Skin of body (tissue), 2 donors: ENCODE measurements around the genes TESPA1, OR6C74, METTL7B, RDH5, PA2G4 and ESYT1.

DNA sequence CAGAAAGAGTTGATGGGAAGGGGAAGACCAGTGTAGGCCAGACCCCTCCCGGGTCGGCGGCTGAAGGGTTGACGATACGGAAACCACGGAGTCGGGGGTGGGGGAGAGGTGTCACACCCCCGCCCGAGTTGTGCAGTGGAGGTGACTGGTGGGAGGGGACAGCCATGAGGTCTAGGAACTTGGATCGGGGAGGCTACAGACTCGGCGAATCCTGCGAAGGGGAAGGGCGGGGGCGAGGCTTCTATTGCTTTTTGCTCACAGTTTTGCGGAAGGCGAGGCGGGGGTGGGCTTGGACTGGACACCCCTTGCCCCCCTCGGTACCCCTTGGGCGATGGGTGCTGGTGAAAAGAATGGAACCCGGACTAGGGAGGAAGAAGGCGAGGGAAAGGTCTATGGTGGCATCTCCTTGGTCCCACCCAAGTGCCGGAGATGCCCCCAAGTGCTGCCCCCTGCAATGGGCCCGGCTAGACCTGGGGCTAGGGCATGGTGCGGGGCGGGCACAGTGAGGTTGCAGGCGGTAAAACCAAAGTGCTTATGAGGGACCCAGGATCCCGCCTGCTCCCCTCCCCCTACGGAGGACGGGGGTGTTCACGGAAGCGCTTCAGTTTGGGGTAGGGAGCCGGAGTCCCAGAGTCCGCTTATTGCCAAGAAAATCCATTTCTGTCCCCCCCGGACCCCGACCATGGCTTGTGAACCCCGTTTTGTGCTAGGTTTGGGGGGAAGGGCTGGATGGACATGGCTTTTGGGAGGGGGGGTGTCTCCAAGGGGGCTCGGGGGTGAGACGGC is 5.1 kb upstream of the GPR84 start:
- RAMPAGE, long total RNA: no peak

GRCh38 chr12:54984495-54985729 is at the start of gene TESPA1:
TSS of gene TESPA1 (minus strand) at chr12:54984762.
- RAMPAGE, long total RNA: no peak

DNA sequence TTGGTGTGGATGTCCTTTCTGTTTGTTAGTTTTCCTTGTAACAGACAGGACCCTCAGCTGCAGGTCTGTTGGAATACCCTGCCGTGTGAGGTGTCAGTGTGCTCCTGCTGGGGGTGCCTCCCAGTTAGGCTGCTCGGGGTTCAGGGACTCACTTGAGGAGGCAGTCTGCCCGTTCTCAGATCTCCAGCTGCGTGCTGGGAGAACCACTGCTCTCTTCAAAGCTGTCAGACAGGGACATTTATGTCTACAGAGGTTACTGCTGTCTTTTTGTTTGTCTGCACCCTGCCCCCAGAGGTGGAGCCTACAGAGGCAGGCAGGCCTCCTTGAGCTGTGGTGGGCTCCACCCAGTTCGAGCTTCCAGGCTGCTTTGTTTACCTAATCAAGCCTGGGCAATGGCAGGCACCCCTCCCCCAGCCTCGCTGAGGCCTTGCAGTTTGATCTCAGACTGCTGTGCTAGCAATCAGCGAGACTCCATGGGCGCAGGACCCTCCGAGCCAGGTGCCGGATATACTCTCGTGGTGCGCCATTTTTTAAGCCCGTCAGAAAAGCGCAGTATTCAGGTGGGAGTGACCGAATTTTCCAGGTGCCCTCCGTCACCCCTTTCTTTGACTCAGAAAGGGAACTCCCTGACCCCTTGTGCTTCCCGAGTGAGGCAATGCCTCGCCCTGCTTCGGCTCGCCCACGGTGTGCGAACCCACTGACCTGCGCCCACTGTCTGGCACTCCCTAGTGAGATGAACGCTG is 40.7 kb downstream of the OR9K2 start:
- RAMPAGE, long total RNA: no peak

GRCh38 chr12:55244192-55244715 is at the start of gene OR6C74:
TSS of gene OR6C74 (plus strand) at chr12:55244609.
- RAMPAGE, long total RNA: no peak

DNA sequence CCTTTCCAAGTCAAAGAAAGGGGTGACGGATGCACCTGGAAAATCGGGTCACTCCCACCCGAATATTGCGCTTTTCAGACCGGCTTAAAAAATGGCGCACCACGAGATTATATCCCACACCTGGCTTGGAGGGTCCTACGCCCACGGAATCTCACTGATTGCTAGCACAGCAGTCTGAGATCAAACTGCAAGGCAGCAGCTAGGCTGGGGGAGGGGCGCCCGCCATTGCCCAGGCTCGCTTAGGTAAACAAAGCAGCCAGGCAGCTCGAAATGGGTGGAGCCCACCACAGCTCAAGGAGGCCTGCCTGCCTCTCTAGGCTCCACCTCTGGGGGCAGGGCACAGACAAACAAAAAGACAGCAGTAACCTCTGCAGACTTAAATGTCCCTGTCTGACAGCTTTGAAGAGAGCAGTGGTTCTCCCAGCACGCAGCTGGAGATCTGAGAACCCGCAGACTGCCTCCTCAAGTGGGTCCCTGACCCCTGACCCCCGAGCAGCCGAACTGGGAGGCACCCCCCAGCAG is 7.9 kb upstream of the OR6C68 start:
- RAMPAGE, long total RNA: no peak

GRCh38 chr12:55680850-55682010 is at the start of gene METTL7B:
TSS of gene METTL7B (plus strand) at chr12:55681736.
- RAMPAGE, long total RNA: no peak

- RAMPAGE, long total RNA: no peak
Measured at GRCh38 chr12:55706115-55706696, 1.5 kb downstream of the ITGA7 start.

GRCh38 chr12:55713032-55713530 is 2.8 kb upstream of the BLOC1S1 start:
- RAMPAGE, long total RNA: no peak

- RAMPAGE, long total RNA: no peak
Measured at GRCh38 chr12:55715141-55715710, 620 bp upstream of the BLOC1S1 start.

DNA sequence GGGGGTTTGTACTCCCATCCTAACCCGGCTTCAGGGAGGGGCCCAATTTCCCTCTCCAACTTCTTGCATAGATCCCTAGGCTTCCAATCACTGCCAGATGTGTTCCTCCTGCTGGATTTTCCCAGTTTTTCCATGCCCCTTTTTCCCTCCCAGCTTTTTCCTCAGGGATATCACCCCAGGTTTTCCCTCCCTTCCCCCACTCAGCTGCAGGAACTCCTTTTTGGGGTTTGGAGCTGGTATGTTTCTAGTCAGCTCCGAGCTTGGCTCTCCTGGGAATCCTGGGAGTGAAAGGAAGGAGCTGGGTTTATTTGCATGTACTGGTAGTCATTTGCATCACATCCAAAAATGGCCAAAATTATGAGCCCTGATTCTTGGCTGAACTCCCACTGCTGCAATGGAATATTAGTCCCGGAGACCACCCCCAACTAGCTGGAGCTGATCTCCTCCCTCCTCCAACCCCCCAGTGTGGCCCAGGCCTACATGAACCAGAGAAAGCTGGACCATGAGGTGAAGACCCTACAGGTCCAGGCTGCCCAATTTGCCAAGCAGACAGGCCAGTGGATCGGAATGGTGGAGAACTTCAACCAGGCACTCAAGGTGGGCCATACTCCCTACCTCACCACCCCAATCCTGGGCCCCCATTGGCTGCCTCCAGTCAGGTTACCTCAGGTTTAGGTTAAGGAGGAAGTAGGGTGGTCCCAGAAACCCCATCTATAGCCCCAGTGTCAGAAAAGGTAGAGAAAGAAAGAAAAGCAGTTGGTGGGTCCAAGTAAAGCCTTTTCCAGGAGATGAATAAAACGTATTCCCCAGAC is 1.4 kb upstream of the RDH5 start:
- RAMPAGE, long total RNA: no peak

DNA sequence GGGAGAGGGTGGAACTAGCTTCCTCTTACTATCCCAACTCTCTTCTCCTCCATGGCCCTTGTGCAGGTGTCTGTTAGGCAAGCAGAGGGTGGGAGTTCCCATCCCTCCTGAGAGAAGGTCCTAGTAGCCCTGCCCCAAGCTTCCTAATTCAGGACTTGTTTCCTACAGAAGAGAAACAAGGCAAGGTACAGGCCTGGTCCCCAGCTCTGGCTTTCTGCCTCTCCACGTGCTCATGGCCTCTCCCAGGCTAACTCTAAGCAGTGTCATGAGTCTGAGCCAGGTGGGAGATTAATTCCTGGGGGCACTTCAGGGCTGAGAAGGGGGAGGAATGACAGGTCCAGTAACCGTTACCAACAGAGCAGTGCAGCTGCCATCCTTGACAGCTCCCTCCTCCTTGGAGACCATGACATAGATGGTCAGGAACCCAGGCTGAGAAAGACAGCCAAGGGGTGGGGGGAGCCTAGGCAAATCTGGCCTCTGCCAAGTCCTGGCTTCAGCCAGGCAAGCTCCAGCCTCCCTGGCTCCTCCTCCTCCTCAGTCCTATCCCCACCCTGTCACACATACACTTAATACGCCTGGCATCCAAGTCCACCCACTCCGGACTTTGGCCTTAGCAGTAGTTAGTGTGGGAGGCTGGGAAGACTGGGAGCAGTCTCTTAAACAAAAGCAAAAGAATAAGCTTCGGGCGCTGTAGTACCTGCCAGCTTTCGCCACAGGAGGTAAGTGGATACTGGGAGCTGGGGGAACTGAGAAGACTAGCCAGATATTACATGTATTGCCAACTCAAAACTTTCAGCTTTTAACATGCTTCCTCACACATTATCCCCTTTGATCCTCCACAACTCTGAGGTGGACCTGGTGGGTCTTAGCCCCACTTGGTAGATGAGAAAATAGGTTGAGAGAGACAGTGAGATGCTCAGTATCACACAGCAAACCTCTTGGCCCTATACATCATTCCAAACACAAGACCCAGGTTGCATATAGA is at the start of gene RDH5:
TSS of gene RDH5 (plus strand) at position 595 of the 985 bp plus-strand sequence.
- RAMPAGE, long total RNA: no peak

DNA sequence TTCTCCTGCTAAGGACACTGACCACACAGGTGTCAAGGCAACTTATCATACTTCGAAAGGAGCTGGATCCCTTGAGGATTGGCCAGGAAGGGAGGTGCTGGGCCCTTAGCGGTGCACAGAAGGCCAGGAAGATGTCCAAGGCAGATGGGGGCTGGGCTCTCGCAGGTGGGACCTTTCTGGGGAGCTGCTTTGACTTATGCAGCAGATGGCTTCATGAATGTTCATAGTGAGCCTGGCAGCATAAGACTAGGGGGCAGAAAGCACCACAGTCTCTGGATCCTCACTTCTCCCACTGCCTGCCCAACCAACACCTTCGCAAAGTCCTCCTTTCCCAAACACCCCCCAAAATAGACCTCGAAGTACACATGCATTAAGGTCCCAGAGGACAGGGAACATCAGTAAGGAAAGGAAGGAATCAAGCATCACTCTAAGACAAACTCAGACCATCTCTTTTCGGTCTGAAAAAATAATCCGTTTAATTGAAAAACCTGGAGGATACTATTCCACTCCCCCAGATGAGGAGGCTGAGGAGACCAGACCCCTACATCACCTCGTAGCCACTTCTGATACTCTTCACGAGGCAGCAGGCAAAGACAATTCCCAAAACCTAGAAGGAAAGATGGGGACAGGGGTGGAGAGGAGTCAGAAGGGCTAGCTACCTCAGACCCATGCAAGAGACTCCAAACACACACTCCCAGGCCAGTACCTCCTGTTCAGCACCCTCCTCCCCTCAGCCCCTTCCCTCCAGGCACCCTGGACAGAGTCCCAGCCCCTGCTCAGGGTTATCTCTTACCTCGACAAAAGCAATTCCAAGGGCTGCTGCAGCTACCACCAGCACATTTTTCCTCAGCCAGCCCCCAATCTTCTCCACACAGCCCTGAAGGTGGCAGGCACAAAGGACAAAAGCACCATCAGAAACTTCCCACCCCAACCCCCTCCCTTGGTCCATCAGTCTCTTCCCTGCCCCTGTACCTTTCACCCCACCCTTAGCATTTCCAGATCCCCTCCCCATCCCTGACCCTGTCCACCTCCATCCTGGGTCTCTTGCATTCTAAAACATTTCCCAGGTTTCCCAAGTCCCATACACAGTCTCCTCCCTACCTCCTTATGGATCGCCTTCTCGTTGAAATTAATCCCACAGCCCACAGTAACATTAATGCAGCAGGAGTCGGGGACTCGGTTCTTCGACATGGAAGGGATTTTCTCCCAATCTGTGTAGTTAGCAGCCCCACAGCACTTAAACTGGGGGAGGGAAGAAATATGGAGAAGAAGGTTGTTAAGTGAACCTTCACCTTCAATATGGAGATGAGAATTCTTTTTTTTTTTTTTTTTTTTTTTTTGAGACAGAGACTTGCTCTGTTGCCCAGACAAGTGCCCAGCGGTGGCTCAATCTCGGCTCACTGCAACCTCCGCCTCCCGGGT is 3.3 kb downstream of the CD63 start:
- RAMPAGE, long total RNA: no peak

- RAMPAGE, long total RNA: no peak
Measured at GRCh38 chr12:55745892-55746519, 3.1 kb downstream of the GDF11 start.

DNA sequence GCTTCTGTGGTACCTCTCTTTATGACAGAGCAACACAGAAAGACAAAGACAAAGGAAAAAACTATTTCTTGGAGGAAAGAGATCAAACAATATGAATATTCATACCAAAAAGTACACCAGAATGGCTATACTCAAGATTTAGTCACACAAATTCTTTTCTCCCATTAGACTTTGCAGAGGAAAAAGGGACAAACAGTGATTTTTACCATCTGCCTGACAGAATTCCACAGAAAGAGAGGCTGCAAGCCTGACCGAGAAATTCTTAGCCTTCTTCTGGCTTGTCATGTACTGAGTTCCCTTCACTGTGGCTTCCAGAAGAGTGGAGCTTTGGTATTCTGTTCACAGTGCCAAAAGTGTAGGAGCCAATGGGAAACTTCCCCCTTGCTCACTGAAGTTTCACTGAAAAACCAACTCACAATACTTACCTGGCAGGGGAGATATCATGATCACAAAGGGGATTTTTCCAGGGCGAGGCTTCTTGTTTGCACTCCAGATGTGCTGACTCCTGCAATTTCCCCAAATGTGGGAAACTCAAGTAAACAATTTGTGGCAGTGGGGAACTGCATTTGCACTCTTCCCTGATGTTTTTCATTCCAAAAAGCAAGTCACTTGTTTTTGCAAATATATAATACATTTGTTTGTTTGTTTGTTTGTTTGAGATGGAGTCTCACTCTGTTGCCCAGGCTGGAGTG is 31.7 kb upstream of the MMP19 start:
- RAMPAGE, long total RNA: no peak

DNA sequence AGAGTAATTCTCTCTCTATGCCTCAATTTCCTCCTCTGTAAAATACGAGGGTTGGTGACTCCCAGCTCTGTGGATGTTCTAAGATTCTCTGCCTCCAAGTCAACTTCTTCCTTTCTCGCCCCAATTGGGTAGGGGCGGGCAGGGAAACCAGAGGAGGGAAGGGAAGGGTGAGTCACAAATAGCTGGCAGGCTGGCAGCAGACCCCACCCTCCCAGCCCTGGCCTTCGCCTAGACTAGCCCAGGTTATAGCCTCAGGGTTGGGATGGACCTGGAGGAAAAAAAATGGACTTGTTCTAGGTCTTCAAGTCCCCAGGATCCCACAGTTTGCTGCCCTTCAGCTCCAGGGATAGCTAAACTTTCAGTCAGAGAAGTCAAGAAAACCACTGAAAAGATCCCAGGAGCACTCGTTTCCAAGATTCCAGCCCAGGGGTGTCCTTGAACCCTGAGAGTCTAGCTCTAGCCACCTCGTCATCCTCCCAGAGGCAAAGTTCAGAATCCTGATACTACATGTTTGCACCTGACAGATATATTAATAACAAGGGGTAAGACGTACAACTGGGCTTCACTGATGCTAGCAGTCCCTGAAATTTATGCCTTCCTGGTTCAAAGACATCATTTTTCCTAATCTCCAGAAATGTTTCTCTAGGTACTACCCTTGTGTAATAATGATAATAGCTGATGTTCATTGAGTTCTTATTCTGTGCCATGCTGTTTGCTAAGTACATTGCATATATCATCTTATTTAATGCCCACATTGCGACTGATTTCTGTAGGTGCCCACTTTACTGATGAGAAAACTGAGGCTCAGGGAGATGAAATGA is 2.5 kb downstream of the DGKA start:
- RAMPAGE, long total RNA: no peak

- RAMPAGE, long total RNA: no peak
Measured at GRCh38 chr12:55958163-55958415, 7.8 kb downstream of the PMEL start.

DNA sequence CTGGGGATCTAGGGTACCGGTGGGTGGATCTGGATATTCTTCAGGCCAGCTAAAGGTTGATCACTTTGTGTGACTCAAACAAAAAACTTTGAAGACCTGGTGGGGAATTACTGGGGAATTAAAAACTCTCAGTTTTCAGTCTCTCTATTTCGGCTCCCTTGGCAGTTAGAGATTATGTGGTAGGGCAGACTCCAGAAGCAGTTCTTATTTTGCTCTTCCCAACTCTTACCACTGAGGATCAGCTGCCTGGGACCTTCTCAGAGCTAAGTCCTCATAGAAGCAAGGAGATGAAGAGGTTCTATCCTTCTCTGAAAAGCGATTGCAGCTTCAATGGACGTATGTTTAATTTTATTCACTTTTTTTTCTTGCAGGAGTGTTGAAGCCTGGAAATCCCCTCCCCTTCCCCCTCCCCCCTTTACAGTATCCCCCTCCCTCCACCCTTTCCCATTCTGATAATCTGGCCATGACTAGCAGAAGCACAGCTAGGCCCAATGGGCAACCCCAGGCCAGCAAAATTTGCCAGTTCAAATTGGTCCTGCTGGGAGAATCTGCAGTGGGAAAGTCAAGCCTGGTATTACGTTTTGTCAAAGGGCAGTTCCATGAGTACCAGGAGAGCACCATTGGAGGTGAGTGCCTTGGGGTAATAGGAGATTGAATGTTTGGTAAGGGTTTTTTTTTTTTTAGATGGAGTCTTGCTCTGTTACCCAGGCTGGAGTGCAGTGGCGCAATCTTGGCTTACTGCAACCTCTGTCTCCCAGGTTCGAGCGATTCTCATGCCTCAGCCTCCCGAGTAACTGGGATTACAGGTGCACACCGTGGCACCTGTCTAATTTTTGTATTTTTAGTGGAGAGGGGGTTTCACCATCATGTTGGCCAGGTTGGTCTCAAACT is 10.3 kb upstream of the SUOX start:
- RAMPAGE, long total RNA: no peak

DNA sequence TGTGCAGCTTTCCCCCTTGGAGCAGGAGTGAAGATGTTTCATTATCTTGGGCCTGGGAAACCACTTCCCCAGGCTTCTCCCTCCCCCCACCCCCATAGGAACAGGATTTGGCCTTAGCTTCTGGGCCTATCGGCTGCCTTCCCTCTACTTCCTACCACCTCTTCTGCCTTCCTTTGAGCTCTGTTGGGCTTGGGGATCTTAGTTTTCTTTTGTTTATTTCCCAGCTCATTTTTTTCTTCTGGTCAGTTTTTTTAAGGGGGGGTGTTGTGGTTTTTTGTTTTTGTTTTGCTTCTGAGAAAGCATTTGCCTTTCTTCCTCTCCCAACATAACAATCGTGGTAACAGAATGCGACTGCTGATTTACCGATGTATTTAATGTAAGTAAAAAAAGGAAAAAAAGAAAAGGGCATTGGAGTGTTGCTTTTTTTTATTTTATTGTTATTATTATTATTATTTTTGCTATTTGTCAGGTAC is 2.7 kb upstream of the SUOX start:
- RAMPAGE, long total RNA: no peak

DNA sequence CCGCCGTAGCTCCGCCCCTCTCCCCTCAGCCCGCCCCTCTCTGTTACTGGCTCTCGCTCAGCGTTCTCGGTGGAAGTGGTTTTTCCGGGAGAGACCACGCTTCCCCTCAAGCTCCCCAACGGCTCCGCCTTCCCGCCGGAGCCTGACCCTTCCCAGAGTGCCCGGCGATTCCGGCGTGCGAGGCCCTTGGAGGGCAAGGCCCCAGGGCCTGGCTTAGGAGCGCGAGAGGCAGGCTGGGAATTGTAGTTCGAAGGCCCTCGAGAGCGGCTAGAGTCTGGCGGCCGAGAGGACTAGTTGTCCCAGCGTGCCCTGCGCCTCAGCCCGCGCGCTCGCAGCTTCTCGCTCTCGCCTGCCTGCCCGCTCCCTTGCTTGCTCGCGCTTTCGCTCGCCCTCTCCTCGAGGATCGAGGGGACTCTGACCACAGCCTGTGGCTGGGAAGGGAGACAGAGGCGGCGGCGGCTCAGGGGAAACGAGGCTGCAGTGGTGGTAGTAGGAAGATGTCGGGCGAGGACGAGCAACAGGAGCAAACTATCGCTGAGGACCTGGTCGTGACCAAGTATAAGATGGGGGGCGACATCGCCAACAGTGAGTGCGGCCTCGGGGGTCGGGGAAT is at the start of gene PA2G4:
TSS of gene PA2G4 (plus strand) at position 319 of the 613 bp plus-strand sequence.
- RAMPAGE, long total RNA: start-site peak on the plus strand centred at position 357 of the sequence, 86 bp wide, 1,226 and 92 reads in 2 replicates

DNA sequence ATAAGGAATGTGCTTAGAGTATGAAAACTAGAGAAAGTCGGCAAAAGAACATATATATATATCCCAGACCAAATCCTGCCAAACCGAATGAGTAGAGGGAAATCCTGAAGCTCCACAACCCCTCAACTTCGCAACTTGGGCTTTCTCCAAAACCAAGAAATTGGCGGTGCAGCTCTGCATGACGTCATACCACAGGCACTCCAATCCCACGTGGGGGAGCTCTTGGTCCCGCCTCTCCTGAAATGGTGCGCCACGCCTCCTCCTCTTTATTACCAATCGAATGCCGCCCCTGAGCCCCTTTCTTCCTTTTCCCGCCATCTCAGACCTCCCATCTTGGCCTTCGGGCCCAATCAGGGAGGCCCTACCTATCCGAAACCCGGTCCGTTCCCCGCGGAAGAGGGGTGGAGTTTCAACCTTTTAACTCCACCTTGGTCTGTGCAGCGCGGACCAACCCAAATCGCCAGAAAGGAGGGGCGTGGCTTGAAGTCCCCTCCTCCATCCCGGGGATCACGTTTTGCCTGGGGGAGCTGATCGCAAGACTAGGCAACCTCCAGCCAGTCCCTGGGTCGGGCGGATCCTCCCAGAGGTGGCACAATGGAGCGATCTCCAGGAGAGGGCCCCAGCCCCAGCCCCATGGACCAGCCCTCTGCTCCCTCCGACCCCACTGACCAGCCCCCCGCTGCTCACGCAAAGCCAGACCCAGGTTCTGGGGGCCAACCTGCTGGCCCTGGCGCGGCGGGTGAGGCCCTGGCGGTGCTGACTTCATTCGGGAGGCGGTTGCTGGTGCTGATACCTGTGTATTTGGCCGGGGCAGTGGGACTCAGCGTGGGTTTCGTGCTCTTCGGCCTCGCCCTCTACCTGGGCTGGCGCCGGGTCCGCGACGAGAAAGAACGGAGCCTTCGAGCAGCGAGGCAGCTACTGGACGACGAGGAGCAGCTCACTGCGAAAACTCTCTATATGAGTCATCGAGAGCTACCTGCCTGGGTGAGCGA is at the start of gene ESYT1:
TSS of gene ESYT1 (plus strand) at position 542 of the 992 bp plus-strand sequence.
- RAMPAGE, long total RNA: no peak